Anterior vena cava (tissue), 1 donor: ENCODE measurements around the genes ADORA2B, ZNF624 and RAI1.

DNA sequence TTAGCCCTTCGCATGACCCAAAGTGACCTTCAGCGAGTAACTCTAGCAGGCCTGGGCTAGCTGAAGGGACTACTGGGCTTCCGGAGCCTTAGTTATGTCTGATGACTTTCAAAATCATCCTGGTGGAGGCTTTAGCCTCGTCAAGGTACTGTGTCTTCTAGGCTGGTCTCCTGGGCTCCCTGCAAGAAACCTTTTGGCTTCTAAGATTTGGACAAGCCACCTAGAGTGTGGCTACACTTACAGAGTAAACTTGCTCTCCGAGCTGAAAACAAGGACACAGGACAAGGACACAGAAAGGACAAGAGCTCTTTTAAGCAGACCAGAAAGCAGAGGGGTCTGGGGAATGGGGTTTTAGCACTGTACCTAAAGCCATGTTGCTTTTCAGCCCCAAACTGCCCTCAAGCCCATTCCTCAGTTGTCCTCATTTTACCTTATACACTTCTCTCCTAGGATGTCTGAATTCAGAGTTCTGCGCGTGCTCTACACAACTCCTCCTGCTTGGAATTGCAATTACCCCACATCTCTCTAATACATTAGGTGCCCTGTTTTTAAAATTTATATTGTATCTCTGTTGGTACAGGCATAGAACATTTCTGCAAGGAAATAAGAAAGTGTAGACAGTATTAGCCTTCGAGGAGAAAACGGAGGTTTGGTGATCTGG is 29.2 kb upstream of the FBXW10B start:
- PRO-cap = no peak

DNA sequence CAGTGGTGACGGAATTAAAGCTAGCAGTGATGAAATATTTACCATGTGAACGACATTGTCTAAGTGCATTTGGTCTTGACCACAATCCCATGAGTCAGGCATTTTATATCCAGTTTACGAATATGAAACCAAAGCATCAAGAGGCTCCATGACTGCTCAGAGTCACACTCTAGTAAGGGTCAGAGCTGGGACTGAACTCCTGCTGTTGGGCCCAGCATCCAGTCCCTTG is 61.1 kb upstream of the ADORA2B start:
- PRO-cap = no peak

DNA sequence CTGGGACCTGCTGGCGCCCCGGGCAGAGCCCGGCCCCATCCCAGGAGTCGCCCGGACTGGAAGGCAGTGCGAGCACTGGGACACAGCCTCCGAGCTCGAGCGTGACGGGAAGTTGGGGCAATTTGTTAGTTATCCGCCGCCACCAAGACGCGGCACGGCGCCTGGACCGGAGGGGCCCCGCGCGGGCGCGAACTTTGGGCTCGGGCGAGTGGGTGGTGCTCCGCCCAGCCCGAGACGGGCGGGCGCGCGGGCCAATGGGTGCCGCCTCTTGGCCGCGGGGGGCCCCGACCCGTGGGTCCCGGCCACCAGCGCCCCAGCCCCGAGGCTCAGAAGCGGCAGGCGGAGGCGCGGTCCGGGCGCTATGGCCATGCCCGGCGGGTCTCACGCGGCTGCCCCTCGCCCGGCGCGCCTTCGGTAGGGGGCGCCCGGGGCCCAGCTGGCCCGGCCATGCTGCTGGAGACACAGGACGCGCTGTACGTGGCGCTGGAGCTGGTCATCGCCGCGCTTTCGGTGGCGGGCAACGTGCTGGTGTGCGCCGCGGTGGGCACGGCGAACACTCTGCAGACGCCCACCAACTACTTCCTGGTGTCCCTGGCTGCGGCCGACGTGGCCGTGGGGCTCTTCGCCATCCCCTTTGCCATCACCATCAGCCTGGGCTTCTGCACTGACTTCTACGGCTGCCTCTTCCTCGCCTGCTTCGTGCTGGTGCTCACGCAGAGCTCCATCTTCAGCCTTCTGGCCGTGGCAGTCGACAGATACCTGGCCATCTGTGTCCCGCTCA is at the start of gene ADORA2B:
Gene ADORA2B (plus strand): TSS at position 329 of the 781 bp plus-strand sequence.
- PRO-cap = bidirectional peak, plus-strand start at position 329 of the sequence, minus-strand start at position 383 of the sequence

- PRO-cap = no peak
Measured at GRCh38 chr17:16026423-16026729, 26.8 kb downstream of the TTC19 start.

DNA sequence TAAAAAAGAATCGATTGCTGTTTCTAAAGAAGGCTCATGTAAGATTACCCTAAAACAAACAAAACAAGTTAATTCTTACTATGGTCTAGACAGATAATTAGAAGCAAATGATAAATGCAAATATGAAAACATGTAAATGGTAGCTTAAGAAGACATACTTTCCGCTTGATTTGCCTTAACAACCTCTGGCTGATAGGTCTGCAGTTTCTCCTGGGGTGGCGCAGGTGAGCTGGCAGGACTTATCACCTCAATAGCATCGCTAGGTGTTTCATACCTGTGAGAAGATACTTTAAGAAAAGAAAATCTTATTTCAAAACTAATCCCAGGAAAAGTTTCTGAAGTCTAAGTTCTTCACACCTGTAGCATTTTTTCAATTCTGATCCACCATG is 58.7 kb downstream of the TTC19 start:
- PRO-cap = no peak

DNA sequence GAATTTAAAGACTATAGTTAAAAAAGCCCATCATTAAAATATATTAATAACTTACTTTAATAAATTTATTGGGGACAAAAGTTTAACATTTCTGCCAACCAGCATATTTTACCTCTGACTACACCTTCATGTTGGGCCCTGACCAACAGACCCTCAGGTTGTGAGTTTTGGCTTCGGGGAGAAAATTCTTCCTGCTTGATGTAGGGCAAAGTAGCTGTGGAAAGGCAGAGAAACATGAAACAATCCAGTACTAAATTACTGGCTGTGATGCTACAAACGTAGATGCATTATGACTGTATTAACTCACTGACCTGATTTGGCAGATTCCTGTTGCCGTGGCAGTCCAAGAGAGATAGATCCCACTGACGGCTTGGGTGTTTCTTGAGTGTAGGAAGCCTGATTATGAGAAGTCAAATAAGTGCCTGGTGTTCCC is 80.7 kb downstream of the TTC19 start:
- PRO-cap = no peak

DNA sequence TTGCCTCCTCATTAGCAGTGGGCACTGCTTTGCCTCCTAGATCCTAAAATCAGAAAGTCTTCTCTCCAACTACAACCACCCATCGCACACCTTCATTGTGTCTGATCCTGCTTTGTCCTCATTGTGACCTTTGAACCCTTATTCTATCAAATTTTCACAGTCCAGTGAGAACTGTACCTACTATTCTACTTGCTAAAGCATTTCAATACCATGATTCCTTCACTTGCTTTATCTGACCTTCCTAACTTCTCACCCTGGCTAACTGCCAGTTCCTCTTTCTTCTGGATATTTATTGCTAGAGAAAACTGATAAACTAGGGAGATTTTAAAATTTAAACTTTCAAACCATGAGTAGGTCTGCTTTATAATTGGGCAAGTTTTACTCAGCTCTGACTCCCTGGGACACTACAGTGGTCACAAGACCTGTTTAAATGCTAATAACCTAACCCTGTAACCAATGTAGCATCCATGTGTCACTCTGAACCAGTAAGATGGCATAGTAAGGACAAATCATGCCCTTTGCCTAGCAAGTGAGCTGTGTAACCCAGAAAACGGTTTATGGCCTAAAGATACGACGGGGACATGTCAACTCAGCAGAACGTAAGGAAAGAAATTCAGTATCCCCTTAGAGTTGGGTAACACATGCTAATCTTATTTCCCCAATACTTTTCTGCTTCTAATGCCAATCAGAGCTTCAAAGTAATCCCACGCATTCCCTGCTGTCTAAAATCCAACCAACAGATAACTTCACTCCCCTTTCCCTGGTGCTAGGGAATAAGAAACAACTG is 85.9 kb downstream of the NCOR1 start:
- PRO-cap = no peak

DNA sequence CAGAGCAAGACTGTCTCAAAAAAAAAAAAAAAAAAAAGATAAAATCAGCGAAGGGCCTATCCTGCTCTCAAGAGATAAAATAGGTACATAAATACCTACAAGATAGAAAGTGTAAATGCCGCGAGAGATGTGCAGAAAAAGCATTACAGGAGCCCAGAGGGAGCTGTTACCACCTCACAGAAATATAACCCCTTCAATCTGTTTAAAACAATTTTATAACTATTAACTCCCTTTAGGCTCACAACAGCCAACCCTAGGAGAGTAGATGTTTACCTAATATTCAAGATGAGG is 1.9 kb downstream of the NCOR1 start:
- PRO-cap = no peak

GRCh38 chr17:16342533-16343177 is 10.6 kb downstream of the CENPV start:
- PRO-cap = no peak

GRCh38 chr17:16351975-16352963 is 1.0 kb downstream of the CENPV start:
- PRO-cap = no peak

DNA sequence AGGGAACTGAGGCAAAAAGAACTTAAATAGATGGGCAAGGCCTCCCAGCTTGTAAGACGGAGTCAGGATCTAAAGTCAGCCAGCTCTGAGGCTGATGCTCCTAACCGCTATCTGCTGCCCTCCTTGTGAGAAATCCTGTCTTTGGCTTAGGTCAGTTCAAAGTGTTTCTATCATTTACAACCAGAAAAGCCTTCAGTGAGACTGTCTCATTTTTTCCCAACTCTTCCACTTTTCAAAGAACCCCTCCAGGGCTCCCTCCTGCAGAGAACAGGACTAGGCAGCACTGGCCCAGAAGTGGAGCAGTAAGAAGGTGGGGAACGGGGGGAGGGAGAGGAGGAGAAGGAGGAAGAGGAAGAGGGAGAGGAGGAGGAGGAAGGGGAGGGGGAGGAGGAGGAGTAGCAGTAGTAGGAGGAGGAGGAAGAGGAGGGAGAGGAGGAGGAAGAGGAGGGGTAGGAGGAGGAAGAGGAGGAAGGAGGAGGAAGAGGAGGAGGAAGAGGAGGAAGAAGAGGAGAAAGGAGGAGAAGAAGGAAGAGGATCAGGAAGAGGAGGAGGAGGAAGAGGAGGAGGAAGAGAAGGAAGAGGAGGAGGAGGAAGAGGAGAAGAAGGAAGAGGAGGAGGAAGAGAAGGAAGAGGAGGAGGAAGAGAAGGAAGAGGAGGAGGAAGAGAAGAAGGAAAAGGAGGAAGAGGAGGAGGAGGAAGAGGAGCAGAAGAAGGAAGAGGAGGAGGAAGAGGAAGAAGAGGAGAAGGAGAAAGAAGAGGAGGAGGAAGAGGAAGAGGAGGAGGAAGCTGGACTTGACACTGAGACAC is 36.1 kb downstream of the LRRC75A start:
- PRO-cap = no peak

DNA sequence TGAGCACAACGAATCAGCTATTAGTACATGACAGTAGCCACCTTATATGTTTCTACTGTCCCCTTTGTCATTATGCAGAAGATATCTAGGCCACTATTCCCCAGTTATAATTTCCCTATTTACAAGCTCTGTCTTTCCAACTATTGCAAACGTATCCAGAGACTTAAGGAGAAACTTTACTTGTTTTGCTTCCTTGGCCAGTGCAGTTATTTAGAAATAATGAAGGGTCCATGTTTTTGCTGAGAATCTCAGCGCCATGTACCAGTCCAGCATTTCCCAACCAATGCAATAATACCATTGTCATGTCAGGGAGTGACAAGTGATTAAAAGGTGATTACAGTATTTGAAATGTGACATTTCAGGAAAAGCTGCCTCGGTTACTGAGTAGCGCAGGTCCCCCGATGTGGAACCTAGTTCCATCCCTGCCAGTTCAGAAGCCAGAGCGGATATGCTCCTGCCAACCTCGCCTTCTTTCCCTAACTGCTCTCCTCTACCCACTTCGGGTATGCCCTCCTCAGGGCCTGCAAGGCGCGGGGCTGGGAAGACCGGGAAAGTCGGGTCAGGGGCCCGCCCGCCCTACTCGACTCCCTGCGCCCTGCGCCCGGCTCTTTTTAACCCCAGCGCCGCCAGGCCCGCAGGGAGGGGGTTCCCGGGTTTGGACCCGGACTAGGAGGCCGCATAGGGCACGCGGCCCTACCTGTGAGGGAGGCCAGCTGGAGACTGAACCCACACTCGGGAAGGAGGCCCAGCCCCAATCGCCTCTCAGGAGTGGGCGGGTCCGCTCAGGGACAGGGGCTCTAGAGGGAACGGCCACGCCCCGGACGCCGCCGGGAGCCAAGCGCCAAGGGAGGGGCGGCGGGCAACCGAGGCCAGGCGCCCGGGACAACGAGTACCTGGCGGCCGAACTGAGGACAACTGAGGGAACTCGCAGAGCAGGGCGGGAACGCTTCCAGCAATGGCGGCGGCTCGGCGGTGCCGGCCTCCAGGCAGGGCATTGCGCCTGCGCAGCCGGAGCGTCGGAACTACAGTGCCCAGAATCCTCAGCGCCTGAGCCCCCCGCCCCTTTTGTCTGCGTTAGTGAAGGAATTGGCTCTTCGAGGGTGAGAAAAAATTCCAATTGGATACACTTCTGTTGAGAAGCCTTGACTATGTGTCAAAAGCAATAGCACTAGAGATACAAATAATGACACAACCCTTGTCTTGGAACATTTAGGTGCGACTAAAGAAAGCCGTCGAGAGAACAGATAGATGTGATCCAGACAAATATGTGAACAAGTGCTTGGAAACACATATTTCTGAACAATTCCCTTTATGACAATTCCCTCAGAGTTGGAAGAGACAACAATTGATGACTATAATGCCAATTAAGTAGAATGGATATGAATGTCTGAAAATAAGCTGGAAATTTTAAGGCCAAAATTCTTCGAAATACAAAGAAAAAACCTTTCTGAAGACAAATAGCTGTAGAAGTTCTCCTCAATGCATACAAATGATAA is at the start of gene ZNF624:
Gene ZNF624 (minus strand): TSS at position 980 of the 1,496 bp plus-strand sequence.
- PRO-cap = unidirectional peak, minus-strand start at position 764 of the sequence; unidirectional peak, minus-strand start at position 917 of the sequence; unidirectional peak, minus-strand start at position 957 of the sequence

DNA sequence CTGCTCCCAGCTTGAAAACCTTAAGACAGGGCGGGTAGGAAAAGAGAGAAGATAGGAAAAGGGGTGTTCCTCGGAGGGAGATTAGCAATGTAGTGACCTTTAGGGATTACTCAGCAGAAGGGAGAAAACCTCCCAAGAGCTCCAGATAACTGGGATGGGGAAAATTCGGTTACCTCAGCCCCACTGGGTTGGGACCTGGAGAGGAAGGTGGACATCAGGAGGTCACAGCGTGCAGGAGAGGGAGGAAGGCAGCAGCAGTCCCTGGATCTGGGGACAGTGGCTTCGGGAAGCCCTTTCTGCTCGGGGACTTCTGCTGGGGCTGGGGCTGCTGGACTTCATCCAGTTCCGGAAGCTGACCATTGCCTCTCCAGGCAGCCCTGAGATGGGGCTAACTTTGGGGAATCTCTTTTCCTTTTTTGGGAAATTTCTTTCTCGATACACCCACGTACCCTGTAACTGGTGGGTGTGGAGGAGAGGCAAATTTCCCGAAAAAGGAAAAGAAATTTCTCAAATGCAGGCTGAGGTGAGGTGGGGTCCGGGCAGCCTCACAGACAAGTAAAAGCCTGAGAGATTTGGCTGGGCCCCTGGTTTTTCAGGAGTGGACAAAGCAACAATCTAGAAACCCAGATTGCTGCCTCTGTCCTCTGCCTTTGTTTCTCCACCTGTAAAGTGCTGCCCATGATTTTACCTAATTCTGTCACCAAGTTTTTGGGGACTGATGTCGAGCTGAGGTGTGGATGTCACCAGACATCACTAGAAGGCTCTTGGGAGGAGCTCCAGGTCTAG is 39.3 kb downstream of the MPRIP start:
- PRO-cap = no peak

GRCh38 chr17:17387981-17388487 is 84.9 kb downstream of the NT5M start:
- PRO-cap = no peak

- PRO-cap = no peak
Measured at GRCh38 chr17:17406040-17406603, 70.7 kb upstream of the MED9 start.

DNA sequence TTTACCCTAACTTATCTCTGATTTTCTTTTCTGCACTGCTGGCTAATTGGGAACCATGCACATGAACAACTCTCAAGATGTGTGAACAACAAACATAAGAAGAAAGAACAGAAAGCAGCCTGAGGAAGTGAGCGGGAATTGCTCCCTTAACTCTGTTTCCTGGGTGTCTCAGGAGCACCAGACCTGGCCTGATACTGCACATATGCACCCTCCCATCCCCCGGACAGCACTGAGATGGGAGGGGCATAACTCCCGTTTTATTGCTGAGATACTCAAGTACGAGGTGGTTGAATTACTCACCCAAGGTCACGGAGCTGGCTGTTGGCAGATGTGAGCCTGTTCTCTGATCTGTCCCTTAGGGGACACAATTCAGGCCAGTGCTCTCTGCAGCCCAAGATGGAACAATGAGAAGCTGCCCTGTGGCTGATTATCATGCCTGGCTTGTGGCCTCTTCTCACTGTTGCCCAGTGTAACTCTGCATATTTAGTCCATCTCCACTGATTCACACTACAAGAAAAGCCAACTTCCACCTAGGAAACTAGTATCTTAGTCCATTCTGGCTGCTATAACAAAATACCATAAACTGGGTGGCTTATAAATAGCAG is 9.1 kb upstream of the MED9 start:
- PRO-cap = no peak

GRCh38 chr17:17494417-17494749 is 1.8 kb downstream of the RASD1 start:
- PRO-cap = no peak

- PRO-cap = no peak
Measured at GRCh38 chr17:17529133-17529699, 33.0 kb upstream of the RASD1 start.

DNA sequence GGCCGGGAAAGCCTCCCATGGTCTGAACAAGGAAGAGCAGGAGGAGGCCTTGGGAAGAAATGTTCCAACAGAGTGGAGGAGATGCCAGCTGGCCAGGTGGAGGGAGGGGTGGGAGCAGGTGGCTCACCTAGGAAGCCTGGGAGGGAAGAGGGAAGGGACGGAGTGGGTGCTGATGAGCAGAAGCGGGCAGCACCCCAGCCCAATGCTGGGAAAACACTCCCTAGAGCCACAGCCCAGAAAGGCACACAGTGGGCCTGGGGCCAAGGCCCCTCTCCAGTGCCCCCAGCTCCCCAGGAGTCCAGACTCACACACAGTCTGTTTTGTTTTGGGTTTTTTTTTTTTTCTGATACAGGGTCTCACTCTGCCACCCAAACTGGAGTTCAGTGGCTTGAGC is 20.1 kb downstream of the PEMT start:
- PRO-cap = no peak

GRCh38 chr17:17681055-17681687 is at the start of gene RAI1:
RAI1 (plus strand) TSS chr17:17681458.
- PRO-cap = unidirectional peak, plus-strand start at chr17:17681332; unidirectional peak, plus-strand start at chr17:17681398; unidirectional peak, plus-strand start at chr17:17681591